ENCODE measurements around a stretch of chr10.

GRCh38 chr10:73802851-73803970 is 8.2 kb downstream of the NDST2 start:
- PRO-cap, 2 experiments = no peak in any of the 2 experiments

- PRO-cap, 2 experiments = no peak in any of the 2 experiments
These were observed 8.3 kb upstream of the NDST2 start for GRCh38 chr10:73819514-73820321.

DNA sequence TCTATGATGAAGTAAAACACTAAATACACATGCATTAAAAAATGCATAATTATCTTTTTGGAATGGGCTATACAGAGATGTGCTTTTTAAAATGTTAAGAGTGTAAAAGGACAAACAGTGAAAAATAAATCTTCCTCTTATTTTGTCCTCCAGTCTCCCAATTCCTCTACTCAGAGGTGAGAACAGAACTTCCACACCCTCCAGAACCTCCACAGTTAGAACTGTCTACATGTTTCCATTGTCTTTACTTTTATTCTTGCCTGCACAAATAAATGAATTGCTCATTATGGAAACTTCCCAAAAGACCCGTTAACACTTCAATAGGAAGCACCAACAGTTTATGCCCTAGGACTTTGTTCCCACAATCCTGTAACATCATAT is 908 bp upstream of the PLAU start:
- PRO-cap, 2 experiments = no peak in any of the 2 experiments

GRCh38 chr10:73914553-73914979 is 3.6 kb downstream of the PLAU start:
- PRO-cap, 2 experiments = no peak in any of the 2 experiments

DNA sequence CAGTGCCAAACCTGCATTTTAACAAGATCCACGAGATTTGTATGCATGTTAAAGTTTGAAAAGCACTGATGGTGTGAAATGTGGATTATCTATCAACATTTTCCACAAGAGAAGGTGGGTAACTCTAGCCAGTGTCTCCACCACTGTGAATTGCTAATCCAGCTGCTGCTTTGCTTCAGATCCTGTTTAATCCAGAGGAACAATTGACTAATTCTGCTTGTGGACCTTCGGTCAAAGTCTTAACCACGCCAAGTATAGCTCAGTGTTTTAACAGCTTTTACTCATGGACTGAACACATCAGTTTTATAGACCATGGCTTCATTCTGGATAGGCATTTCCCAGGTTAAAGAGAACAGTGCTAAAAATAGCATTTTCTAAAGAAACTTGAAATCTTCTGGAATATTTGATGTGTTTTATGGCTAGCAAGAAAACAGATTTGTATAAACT is 23.5 kb downstream of the ADK start:
- PRO-cap, 2 experiments = no peak in any of the 2 experiments

- PRO-cap, 2 experiments = no peak in any of the 2 experiments
These were observed 87.2 kb downstream of the ADK start for GRCh38 chr10:74238311-74238510.

- PRO-cap, 2 experiments = no peak in any of the 2 experiments
These were observed 99.0 kb downstream of the ADK start for GRCh38 chr10:74249837-74250640.

- PRO-cap, 2 experiments = no peak in any of the 2 experiments
These were observed 46.7 kb downstream of the KAT6B start for GRCh38 chr10:74873048-74873541.

GRCh38 chr10:74923723-74924187 is 97.4 kb downstream of the KAT6B start:
- PRO-cap, 2 experiments = no peak in any of the 2 experiments

- PRO-cap, 2 experiments = no peak in any of the 2 experiments
These were observed 84.4 kb downstream of the DUSP29 start for GRCh38 chr10:74988674-74989731.

GRCh38 chr10:75007631-75008340 is 65.7 kb downstream of the DUSP29 start:
- PRO-cap, 2 experiments = no peak in any of the 2 experiments

- PRO-cap, 2 experiments = no peak in any of the 2 experiments
These were observed 44.7 kb downstream of the SAMD8 start for GRCh38 chr10:75156058-75156742.

- PRO-cap, 2 experiments = no peak in any of the 2 experiments
These were observed 45.6 kb downstream of the SAMD8 start for GRCh38 chr10:75156753-75157708.

DNA sequence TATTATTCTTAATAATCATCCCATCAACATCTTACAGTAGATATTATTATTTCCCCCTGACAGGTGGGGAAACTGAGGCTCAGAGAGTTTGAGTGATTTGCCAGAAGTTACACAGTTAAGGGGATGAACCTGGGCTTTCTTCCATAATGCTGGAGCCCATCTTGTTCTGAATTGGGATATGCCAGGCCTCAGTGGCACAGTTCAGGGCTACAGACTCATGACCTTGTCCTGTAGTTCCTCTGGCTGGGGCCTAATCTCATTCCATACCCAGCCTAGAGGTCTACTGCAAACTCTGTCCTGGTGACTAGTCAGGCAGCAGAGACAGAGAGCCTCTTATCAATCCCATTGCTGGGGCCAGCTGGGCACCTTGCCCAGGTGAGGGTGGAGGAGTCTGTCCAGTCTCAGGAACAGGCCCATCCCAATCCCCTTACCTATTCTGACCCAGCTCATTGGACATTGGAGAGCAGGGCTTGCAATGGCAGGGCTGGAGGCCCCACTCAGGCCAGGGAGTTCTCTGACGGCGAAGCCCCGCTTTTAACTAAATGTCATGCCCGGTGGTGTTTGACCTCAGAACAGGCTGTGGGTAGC is 28.0 kb upstream of the COMTD1 start:
- PRO-cap, 2 experiments = no peak in any of the 2 experiments

DNA sequence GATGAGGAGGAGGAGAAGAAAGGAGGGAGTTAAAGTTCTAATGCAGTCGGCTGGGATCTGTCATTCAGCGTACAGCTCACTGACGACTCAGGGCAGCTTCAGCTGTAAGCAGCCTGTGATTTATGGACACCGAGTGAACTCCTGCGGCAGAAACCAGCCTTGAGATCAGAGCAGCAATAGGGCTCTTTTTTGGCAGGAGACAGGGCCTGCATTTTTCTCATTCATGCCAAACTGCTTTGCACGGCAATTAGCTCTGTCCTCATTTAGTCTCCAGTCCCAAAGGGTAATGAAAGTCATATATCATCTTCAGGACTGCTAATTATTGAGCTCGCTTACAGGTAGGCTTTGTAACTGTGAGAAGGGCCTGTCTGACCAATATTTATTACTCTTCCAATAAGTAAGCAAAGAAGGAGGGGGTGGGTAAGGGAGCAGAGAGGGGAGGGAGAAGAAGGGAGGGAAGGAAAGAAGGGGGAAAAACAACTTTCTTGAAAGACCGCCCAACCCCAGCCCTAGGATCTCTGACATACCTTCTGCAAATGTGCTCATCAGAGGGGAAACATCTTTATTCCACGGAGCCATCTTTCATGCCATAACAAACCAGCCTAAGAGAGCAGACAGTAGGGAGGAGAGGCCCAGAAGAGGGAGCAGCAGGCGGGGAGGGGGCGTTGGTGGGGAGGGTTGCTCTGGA is 48.1 kb upstream of the COMTD1 start:
- PRO-cap, 2 experiments = no peak in any of the 2 experiments

- PRO-cap, 2 experiments = no peak in any of the 2 experiments
These were observed 63.2 kb downstream of the ZNF503 start for GRCh38 chr10:75338376-75338764.

- PRO-cap, 2 experiments = no peak in any of the 2 experiments
These were observed 8.4 kb downstream of the LRMDA start for GRCh38 chr10:75439573-75440453.

- PRO-cap, 2 experiments = no peak in any of the 2 experiments
These were observed 67.2 kb downstream of the LRMDA start for GRCh38 chr10:75498654-75499029.

DNA sequence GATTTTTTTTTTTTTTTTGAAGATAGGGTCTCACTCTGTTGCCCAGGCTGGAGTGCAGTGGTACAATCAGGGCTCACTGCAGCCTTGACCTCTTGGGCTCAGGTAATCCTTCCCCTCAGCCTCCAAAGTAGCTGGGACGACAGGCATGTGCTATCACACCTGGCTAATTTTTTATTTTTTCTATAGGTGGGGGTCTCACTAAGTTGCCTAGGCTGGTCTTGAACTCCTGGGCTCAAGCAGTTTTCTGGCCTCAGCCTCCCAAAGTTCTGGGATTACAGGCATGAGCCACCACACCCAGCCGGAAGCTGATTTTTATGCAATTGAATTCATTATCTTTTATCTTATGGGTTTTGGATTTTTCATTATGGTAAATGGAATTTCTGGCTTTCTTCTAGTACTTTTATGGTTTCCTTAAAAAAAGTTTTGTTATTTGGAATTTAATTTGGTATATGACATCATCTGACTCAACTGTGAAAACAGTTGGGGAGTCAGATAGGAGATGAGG is 158.6 kb downstream of the LRMDA start:
- PRO-cap, 2 experiments = no peak in any of the 2 experiments

DNA sequence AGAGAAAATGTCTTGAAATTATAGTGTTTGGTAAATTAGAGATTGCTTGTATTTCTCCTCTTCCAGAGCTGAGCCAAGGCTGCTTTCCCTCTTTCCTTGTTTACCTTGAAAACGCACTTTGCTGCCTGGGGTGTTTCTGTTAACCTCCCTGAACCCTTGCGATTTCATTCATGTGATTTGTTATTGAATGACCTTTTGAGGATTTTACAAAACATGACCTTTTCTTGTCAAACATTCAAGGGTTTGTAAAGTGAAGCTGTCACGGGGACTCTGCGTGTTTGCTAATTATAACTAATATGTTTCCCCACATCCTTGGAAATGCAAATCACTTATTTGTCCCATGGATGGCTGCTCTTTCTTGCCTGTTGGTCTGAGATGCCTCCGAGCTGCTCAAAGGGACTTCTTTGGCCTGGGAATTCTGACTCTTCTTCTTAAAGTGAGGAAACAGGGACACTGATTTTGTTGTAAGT is 169.5 kb downstream of the LRMDA start:
- PRO-cap, 2 experiments = no peak in any of the 2 experiments